ENCODE measurements around the genes COX6A2 and TP53TG3F.

GRCh38 chr16:31344706-31345202 lies 10.2 kb upstream of the ITGAX start:
- PRO-cap: no peak
- RAMPAGE, long total RNA, 3 experiments: no peak in any of the 3 experiments

DNA sequence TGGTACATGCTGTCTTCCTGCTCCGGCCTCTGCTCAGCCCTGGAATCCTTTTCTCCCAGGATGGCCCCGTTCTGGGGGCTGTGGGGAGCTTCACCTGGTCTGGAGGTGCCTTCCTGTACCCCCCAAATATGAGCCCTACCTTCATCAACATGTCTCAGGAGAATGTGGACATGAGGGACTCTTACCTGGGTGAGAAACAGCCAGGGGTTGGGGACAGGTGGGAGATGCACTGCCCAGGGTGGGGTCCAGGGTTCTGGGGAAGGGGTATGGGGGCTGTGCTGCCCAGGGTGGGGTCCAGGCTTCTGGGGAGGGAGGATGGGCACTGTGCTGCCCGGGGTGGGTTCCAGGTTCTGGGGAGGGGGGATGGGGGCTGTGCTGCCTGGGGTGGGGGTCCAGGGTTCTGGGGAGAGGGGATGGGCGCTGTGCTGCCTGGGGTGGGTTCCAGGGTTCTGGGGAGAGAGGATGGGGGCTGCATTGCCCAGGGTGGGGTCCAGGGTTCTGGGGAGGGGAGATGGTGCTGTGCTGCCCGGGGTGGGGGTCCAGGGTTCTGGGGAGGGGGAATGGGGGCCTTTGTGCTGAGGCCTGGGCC lies 7.1 kb downstream of the ITGAX start:
- PRO-cap: no peak
- RAMPAGE, long total RNA, 3 experiments: no peak in any of the 3 experiments

GRCh38 chr16:31386614-31386810 lies 6.6 kb upstream of the ITGAD start:
- PRO-cap: no peak
- RAMPAGE, long total RNA, 3 experiments: no peak in any of the 3 experiments

GRCh38 chr16:31428190-31428665 lies at the start of gene COX6A2:
Gene COX6A2 (minus strand): TSS chr16:31428360.
- PRO-cap: bidirectional peak, plus-strand start at chr16:31428516, minus-strand start at chr16:31428379
- RAMPAGE, long total RNA, 3 experiments: start-site peak on the minus strand in 3 of 3 experiments, at chr16:31428331-31428431 at its widest, 30,435 to 73,170 reads per replicate

- PRO-cap: bidirectional peak, plus-strand start at chr16:31451980, minus-strand start at chr16:31451891
- RAMPAGE, long total RNA, 3 experiments: no peak in any of the 3 experiments
Observed at GRCh38 chr16:31451150-31452279, 7.8 kb upstream of the ARMC5 start.

GRCh38 chr16:31452306-31453232 lies 6.7 kb upstream of the ARMC5 start:
- PRO-cap: no peak
- RAMPAGE, long total RNA, 3 experiments: no peak in any of the 3 experiments

DNA sequence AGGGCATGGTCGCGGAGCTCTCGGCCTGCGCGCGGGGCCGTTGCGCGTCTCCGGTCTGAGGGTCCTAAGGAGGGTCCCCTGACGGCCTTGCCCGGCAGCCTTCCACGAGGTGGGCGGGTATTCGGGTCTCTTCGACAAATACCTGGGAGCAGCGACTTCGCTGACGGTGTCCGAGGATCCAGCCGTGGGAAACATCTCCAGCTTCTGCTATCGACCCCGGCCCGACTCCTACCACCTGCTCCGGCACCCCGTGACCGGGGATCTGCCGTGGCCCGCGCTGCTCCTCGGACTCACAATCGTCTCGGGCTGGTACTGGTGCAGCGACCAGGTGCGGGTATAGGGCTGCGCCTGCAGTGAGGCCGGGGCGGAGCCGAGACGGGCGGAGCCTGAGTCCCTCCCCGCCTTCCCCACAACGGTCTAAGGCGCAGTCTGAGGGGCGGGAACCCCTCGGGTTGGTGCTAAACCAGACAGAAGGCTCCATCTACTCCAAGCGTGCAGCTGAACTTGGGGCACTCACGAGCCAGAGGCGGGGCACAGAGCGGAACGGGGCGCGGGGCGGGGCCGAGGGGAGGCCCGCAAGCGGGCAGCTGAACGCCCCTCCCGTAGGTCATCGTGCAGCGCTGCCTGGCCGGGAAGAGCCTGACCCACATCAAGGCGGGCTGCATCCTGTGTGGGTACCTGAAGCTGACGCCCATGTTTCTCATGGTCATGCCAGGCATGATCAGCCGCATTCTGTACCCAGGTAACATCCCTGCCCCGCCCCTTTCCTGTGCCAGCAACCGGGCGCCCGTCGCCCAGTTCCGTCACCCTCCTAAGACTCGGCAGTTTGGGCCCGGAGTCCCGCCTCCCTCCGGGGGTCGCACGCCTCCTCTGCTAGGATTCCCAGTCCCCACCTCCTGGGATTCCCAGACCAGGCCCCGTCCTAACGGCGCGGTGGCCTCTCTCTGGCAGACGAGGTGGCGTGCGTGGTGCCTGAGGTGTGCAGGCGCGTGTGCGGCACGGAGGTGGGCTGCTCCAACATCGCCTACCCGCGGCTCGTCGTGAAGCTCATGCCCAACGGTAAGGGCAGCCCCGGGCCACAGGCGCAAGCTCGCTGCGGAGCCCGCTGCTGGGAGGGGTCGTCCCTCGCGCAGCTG lies 4.9 kb downstream of the SLC5A2 start:
- PRO-cap: no peak
- RAMPAGE, long total RNA, 3 experiments: no peak in any of the 3 experiments

GRCh38 chr16:32085406-32085765 lies 167.7 kb upstream of the TP53TG3D start:
- PRO-cap: no peak
- RAMPAGE, long total RNA, 3 experiments: no peak in any of the 3 experiments

- PRO-cap: no peak
- RAMPAGE, long total RNA, 3 experiments: no peak in any of the 3 experiments
Observed at GRCh38 chr16:33459415-33459818, at the start of gene TP53TG3F. Gene TP53TG3F (plus strand): TSS chr16:33459612.

DNA sequence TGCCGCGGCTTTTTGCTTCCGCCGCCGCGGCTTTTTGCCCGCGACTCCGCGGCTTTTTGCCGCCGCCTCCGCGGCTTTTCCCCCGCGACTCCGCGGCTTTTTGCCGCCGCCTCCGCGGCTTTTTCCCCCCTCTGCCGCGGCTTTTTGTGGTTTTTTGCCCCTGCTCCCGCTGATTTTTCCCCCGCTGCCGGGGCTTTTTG lies 590.6 kb downstream of the TP53TG3F start:
- PRO-cap: no peak
- RAMPAGE, long total RNA, 3 experiments: no peak in any of the 3 experiments

- PRO-cap: no peak
- RAMPAGE, long total RNA, 3 experiments: no peak in any of the 3 experiments
Observed at GRCh38 chr16:35196449-35196720, 1737.0 kb downstream of the TP53TG3F start.

- PRO-cap: no peak
- RAMPAGE, long total RNA, 3 experiments: no peak in any of the 3 experiments
Observed at GRCh38 chr16:35505972-35506662, 2046.7 kb downstream of the TP53TG3F start.

- PRO-cap: no peak
- RAMPAGE, long total RNA, 3 experiments: no peak in any of the 3 experiments
Observed at GRCh38 chr16:35795283-35795792, 2335.9 kb downstream of the TP53TG3F start.

DNA sequence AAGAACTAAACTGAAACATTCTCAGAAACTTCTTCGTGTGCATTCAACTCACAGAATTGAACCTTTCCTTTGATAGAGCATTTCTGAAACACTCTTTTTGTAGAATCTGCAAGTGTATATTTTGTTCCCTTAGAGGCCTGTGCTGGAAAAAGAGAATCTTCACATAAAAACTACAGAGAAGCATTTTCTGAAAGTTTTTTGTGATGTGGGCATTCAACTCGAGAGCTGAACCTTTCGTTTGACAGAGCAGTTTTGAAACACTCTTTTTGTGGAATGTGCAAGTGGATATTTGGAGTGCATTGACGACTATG lies 2626.9 kb downstream of the TP53TG3F start:
- PRO-cap: no peak
- RAMPAGE, long total RNA, 3 experiments: no peak in any of the 3 experiments

DNA sequence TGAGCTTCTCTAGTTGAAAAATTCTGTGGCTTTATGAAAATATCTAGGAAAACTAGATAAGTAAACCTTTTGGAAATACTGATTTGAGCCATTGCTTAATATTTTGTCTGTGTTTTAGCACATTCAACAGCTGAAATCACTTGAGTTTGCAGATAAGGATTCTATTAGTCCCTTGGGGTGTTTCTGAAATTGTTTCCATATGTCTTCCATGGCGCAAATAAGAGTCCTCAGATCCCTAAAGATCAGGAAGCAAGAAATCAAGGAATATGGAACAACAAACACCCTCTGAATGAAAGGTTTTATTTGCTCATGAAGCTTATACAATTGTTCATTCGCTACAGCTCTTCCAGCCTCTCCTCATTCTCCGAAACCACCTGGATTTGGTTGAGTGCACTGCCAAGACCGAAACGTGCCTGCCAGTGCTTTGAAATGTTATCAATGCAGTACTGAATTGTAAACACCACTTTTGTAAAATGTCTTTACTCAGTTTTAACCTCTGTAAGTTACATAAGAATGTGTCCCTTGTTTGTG lies 7.8 kb upstream of the GPT2 start:
- PRO-cap: no peak
- RAMPAGE, long total RNA, 3 experiments: no peak in any of the 3 experiments

- PRO-cap: no peak
- RAMPAGE, long total RNA, 3 experiments: no peak in any of the 3 experiments
Observed at GRCh38 chr16:46914747-46916077, 31.1 kb downstream of the GPT2 start.

DNA sequence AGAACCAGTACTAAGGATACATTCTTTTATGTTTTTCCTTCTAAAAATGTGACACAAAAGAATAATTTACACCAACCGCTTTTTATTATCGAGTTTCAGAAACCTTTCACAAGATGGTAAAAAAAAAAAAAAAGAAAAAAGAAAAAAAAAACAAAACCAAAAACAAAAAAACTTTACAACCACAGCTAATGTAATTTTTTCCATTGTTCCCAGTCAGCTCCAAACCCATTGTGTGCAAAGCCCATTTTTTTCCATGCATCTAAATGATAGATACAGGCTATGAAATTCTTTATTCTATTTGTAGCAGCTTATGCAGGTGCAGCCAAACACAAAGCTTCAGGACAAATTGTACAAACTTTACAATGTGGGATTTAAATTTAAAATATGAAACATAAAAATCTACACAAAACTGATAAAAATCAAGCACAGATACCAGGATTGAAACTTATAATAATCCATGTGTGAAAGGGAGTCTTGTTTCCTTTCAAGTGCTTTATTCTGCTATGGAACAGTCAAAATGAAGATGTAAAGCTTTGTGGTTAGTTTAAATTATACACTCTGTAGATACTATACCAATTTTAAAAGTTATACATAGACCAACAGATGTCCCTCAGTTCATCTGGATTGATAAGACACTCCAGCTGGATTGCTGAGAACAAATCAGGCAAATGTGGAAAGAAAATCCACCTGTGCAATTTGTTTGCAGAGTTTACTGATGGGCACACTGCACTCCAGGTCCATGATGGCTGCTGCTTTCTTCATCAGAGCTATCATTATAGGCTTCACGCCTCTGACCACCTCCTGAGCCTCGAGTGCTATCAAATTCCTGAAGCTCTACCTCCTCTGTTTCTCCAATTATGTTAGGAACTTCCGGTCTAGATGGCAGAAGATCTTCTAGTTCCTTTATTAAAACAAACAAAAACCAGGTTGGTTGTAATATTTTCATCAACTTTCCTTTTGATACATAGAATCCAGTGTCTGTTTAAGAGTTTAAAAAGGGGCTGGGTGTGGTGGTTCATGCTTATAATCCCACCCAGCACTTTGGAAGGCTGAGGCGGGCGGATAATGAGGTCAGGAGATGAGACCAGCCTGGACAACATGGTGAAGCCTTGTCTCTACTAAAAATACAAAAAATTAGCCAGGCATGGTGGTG lies 16.8 kb downstream of the DNAJA2 start:
- PRO-cap: no peak
- RAMPAGE, long total RNA, 3 experiments: no peak in any of the 3 experiments

GRCh38 chr16:46957728-46958155 lies 15.7 kb downstream of the DNAJA2 start:
- PRO-cap: no peak
- RAMPAGE, long total RNA, 3 experiments: no peak in any of the 3 experiments

DNA sequence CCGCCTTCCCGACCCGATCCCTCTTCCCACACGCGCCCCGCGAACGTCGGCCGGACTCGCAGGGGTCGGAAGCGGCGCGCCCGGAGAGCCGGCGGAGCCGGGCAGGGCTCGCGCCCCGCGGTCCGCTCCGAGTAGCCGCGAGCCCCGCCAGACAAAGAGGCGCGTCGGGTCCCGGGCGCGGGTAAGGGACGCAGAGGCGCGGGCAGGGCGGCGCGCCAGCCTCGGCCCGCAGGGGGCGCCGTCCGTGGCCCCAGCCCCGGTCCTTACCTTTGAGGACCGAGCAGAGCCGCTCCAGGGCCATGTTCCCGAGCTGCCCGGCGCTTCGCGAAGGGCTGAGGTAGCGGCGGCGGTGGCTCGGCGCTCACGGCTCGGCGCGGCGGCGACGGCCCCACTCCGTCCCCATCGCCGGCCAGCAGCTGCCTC lies 422 bp downstream of the NETO2 start:
- PRO-cap: no peak
- RAMPAGE, long total RNA, 3 experiments: no peak in any of the 3 experiments

DNA sequence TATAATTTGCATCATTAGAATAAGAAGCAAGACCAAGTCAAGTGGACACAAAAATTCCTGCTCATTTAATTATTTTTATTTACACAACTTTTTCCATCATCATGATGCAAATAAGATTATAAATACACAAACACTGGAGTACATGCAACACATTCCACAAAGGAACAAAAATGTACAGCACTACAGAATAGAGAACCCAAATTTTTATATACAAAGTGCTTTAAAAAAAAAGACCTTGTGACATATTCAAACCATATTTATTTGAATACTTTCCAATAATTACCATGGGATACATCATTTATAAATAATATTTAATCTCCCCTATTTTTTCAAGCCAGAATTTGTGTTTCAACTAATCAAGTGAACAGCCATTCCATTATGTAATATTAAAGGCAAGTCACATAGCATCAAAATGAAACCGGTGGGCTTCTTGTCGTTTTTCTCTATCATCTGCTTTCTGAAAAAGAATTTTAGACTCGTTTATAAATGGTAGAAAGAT lies 11.6 kb upstream of the NETO2 start:
- PRO-cap: no peak
- RAMPAGE, long total RNA, 3 experiments: no peak in any of the 3 experiments